Parietal lobe (tissue), 2 donors: ENCODE measurements around a stretch of chr21.

DNA sequence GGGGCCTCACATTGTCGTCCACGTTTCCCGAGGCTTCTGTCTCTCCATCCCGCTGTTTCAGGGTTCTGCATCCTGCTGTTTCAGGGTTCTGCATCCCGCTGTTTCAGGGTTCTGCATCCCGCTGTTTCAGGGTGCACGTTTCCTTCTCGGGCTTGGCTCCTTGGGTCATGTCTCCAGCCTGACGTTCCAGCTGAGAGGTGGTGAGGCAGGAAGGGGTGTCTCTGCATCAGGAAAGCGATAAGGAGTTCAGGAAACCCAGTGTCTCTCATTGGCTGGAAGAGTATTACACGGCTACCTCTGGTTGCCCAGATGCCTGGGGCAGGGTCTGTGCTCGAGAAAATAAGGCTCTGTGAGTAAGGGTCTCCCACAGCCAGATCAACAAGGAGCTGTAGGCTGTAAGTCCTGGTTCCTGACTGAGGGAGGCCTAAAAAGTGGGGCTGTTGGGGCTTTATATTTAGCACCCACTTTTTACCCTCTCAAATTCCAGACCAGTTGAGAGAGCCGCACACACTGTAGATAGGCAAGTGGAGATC lies 21.2 kb downstream of the ADARB1 start:
- RAMPAGE, long total RNA = no peak

DNA sequence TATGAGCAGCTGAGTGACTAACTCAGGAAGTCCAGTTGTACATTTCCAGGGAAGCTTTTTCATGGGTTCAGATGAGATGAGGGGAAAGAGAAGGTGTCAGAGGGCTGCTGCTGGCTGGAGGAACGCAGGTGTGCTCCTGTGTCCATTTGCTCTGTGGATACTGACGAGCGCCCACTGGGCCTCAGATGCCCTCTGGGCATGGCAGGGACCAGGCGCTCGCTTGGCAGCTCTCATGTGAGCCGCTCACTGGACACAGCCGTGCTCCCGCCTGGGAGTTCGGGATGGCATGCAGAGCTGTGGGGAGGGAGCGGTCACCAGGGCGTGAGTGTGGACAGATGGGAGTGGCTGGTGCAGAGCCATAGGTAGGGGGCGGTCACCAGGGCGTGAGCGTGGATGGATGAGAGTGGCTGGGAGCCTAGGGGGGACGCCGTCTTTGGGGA lies 55.0 kb downstream of the ADARB1 start:
- RAMPAGE, long total RNA = no peak

DNA sequence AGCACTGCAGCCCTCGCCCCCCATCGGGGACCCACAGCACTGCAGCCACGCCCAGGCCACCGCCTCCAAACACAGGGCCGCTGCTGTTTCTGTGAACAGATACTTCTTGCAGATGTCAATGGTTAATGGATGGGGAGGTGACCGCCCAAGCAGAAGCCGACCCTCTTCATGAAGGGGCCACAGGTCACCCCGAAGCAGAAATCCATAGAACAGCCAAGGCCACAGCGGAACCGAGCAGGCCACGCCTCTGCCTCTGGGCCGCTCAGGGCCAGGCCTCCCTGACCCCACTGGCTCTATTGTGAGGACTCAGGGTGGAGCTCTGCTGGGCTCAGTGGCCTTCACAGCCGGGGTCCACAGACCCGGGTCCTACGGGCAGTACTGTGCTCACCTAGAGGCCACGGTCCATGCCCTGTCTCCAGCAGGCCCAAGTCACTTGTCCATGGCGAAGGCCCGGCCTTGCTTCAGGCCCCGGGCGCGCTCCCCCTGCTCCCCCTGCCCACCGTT lies 4.1 kb upstream of the POFUT2 start:
- RAMPAGE, long total RNA = no peak

DNA sequence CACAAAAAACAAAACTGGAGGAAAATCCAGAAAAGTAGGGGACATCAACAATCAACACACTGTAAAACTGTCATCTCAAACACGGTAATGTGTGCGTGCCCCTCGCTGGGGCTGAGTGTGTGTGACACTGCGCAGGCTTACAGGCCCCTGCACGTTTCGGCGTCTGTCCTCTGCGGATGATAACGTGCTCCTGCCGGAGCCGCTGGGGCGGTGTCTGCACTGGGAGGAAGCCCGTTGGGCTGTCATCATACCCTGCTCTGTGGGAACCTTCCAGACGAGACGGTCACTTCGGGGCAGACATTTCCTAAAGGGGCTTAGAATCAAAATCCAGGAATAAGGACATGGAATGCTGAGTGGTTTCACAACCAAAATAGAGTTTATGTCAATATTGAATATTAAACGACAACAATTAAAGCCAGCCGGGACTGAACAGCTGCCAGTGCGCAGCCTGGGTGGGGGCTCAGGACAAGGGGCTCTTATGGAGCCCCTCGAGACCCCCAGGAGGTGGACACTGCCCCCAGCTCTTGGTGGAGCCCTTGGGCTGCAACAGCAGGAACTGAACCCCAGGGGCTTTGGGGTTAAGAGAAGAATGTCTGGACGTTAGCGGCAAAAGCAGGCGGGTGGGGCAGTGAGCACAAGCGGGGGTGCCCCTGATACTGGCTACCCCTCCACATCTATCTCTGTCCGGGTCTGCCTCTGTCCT lies 11.9 kb upstream of the POFUT2 start:
- RAMPAGE, long total RNA = no peak

DNA sequence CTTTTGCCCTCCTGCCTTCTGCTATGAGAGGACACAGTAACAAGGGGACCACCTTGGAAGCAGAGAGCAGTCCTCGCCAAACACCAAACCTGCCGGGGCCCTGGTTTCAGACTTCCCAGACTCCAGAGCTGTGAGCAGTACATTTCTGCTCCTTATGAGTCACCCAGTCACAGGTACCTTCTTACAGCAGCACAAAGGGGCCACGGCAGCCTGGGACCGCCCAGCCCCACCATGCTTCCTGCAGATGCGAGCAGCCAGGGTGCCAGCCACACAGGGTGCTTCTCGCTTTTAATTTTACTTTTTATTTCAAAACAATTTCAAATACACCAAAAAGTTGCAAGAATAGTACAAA lies 17.3 kb upstream of the POFUT2 start:
- RAMPAGE, long total RNA = no peak

- RAMPAGE, long total RNA = no peak
Measured at GRCh38 chr21:45333644-45334177, 46.0 kb upstream of the POFUT2 start.

DNA sequence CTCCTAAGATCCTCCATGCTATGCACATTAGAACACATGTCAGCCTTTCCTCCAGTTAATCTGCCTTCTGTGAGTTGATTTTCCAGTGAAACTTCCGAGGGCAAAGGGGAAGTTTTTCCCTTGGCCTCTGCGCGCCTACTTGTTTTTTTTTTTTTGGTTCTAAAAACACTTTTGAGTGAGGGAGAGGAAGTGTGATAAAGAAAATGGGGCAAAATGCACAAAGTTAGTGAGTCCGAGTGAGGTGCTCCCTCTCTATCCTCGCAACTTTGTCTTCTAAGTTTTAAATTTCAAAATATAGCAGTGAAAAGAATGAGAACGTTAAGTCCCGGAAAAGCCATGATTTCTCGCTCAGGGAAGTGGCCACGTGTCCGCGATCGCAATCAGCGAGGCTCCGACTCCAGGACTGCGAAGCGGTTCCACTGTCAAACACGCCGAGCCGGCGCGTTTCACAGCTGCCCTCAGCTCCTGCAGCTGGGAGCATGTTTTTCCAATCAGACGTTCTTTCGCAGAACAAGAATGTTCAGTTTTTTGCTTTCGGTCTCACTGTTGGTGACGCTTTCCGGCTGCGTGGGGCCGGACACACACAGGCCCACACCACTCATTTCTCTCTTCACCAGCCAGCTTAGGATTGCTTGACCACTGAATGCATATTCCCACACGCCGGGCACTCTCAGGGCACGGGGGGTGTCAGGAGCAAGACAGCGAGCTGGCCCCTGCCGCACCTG lies 47.6 kb upstream of the COL18A1 start:
- RAMPAGE, long total RNA = no peak

DNA sequence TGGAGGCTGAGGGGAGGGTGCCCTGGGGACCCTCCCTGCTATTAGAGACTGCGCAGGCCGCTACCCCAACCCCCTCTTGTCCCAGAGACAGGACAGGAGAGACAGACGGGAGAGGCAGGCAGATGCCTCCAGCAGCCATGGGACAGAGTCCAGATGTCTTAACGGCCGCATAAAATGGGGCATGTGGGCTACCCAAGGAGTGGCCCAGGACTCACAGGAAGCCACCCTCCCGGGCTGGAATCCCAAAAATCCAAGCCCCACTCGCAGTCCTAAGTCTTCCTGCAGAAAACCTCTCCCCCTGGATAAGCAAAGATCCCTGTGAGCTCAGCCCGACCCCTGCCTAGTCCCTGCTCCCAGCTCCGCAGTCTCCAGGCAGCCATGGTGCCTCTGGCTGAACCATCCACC lies 43.6 kb upstream of the COL18A1 start:
- RAMPAGE, long total RNA = no peak

- RAMPAGE, long total RNA = no peak
Measured at GRCh38 chr21:45364135-45365056, 40.6 kb upstream of the COL18A1 start.

DNA sequence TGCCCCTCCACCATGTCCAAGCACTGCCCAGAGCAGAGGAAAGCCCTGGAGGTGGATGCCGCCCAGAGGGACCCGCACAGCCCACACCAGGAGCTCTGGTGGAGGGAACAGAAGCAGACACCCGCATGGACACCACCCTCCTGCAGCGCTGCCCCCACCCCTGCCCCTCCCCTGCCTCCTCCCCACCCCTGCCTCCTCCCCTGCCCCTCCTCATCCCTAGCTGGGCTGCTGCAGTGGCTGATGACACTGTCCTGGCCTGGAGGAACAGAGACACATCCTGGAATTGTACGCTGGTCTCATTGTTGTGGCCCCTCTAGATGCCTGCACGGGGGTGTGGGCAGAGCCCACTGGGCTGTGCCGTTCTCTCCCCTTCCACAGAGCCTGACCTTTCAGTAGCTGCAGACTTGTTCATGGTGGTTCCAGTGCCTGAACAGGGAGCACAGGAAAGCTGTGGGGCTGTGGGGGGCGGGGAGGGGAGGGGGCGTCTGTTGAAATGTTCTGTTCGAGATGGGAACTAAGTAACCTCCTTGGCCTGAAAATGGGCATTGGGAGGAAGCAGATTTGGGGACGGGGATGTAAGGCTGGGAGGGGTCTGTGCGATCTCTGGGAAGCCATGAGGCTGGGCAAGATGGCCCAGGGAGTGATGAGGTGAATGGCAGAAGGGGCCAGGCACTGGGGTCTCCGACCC lies 30.4 kb upstream of the COL18A1 start:
- RAMPAGE, long total RNA = no peak

- RAMPAGE, long total RNA = no peak
Measured at GRCh38 chr21:45406803-45407301, 1.9 kb downstream of the COL18A1 start.

GRCh38 chr21:45454082-45454583 lies 49.2 kb downstream of the COL18A1 start:
- RAMPAGE, long total RNA = no peak

- RAMPAGE, long total RNA = no peak
Measured at GRCh38 chr21:45485645-45486205, 56.5 kb downstream of the SLC19A1 start.

DNA sequence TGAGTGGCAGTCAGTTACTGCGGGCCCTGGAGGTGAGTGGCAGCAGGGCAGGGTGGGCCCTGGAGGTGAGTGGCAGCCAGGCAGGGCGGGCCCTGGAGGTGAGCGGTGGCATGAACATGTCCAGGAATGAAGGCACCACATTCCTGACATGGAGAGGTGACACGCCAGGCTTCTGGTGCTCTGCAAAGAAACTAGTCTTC lies 14.6 kb downstream of the SLC19A1 start:
- RAMPAGE, long total RNA = no peak

- RAMPAGE, long total RNA = no peak
Measured at GRCh38 chr21:45607654-45608014, 35.9 kb upstream of the PCBP3 start.

- RAMPAGE, long total RNA = no peak
Measured at GRCh38 chr21:45747737-45748140, 104.2 kb downstream of the PCBP3 start.

GRCh38 chr21:45875048-45875651 lies 106.4 kb upstream of the COL6A1 start:
- RAMPAGE, long total RNA = no peak

DNA sequence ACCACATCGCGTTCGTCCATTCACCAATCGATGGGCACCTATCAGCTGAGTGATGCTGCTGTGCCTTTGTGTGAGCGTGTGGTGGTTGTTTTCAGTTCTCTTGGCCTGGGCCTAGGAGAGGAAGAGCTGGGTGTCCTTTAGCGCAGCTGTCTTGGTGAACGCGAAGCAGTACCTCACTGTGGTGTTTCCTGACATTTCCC lies 50.0 kb downstream of the COL6A1 start:
- RAMPAGE, long total RNA = no peak

- RAMPAGE, long total RNA = no peak
Measured at GRCh38 chr21:46065962-46066231, 32.0 kb upstream of the COL6A2 start.

DNA sequence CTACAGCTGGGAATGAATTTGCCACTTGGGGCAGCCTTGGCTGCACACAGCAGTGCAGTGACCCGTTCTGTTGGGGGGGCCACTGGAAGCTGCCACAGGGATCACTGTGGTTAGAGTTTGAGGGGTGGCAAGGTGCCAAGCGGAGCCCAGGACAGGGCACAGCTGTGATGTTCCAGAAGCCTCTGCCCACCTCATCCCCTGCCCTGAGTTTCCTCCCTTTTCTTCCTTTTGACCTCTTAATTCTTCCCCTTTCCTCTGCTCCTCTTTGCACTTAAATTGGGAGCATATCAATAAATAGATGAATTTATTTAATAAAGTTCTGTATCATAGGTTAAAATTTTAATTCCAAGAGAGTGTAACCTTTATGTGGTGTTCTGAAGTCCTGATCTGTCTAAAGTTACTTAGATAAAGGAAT lies 17.2 kb downstream of the COL6A2 start:
- RAMPAGE, long total RNA = no peak